ENCODE measurements around the gene ATP6V0D1.

DNA sequence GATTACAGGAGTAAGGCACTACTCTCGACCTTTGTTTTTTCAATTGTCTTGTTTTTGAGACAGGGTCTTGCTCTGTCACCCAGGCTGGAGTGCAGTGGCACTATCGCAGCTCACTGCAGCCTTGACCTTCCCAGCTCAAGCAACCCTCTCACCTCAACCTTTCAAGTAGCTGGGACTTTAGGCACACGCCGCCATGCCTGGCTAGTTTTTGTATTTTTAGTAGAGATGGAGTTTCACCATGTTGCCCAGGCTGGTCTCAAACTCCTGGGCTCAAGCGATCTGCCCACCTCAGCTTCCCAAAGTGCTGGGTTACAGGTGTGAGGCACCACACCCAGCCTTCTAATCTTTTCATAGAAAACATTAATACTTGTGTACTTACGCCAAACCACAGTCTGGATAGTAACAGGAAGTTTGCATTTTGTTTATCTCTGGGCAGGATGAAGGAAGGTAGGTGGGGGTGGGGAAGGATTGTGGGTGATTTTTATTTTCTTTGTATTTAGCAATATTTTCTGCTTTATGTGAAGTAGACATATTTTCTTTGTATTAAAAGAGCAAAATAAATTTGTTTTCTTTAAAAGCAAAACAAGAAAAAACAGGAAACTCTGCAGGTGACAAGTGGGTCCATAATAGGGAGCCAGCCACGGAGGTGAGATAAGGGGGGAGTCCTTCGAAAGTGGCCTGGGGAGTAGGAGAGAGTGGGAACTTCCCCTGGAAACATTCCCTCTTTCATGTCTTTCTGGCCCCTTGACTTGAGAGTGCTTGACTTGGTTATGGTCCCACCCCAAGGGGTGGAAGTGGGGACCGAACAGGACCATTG lies 1.4 kb downstream of the TRADD start:
- PRO-cap, result no peak

- PRO-cap, result no peak
These were observed 1.6 kb downstream of the HSF4 start for GRCh38 chr16:67166089-67166674.

- PRO-cap, result no peak
These were observed 5.1 kb downstream of the HSF4 start for GRCh38 chr16:67169447-67170158.

DNA sequence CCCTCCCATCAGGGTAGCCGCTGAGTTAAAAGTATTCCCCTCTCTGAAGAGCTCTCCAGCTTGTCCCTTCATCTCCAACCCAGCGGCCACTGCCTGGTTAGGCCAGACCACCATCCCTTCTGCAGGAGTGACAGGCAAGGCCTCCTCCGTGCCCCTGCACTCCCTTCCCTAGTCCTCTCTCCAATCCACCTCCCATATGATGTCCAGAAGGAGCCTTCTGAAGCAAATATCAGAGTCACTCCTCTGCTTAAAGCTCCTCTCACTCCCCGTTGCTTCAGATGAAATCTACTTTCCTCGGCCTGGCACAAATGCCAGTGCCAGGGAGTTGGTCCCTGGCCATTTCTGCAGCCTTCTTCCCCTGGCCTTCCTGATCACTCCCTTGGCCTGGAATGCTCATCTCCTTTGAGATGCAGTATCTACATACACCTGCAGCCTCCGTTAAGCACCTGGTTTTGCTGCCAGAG lies 6.3 kb downstream of the MATCAP1 start:
- PRO-cap, result no peak

GRCh38 chr16:67229113-67229887 lies 2.4 kb downstream of the TMEM208 start:
- PRO-cap, result no peak

DNA sequence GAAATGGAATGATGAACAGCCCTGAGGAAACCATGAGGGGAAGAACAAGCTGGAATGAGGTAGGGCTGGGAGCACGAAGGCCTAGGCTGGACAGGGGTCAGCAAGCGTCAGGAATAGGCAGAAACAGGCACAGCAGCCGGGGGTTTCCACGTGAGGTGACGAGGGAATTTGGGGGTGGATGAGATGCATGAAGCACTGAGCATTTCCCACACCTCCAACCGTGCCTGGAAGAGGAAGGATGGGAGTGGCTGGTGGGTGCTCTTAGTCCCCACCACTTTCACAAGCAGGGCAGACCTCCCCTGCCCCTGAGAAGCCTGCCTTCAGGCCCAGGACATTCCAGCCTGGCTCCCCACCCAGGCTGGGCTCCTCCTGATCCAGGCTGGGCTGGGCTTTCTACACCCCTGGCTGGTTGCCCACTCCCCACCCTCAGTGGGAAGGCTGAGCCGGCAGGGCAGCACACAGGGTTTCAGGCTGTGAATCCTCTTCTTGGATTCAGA lies 21.9 kb downstream of the PLEKHG4 start:
- PRO-cap, result no peak

DNA sequence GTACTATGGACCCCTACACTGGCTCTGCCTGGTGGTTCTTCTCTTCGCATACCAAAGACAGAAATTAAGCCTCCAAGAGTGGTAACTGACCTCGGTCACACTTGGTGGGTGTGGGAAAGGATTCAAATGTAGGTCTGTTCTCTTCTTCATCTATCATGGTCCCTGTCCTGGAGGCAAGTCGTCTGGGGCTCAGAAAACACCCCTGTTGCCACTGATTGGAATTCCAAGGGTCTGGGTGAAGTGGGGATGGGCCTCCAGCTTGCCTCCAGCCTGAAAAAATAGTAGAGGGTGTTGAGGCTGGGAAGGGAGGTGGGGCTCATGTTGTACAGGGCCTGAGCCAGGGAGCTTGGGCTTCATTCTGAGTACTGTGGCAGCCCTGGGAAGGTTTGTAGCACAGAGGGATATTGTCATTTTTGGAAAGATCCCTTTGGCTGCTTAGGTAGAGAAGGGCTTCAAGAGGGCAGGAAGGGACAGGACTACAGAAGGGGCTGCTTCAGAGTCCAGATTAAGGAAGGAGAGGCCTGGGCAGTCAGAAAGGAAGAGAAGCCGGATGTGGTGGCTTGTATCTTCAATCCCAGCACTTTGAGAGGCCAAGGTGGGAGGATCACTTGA lies 3.2 kb downstream of the HSD11B2 start:
- PRO-cap, result no peak

DNA sequence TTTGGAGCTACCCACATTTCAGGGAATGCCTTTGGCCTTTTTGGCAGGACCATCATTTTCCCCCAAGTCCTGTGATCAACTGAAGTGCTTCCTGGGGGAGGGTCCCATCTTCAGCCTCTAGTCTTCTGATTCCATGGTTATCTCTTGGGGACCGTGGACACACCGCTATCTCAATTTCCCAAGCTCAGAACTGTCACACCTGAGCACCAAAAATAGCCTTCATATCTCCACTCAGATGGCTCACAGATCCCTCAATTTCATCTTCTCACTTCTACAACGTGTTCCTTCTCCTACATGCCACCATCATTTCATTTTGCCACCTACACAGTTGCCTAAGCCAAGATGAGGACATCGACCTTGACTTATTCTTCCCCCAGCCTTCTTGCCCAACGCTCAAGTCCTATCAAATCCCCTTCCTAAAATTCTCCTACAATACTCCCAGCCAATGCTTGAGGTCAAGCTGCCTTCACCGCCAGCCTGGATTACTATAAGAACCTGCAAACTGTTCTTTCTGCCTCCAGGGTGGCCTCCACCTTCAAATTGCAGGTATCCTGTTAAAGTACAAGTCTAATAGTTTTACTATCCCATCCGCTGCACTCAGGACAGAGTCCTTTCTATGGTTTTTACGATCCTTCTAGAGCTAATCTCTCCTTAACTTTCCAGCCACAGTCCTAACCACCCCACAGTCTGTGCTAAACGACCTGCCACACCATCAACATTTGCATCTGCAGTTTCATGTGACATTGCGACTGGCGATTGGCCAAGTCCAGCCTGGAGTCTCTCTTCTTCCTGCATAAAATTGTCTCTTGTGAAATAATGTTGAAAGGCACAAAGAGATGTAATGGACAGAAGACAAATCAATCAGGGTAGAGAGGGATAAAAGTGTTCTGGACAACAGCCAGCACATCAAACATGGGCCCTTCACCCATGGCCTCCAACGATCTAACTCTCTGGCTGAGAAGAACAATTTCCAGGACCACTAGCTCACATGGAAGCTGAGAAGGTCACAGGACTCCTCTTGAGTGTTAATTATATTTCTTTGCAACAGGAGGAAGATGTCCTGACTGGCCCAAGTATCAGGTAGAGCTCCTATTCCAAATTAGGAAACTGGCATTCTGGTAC lies 6.0 kb downstream of the ATP6V0D1 start:
- PRO-cap, result no peak

GRCh38 chr16:67480747-67481628 lies at the start of gene ATP6V0D1:
Gene ATP6V0D1, minus strand, starts transcription at chr16:67481157.
- PRO-cap, result bidirectional peak, plus-strand start at chr16:67481314, minus-strand start at chr16:67481147

GRCh38 chr16:67481764-67482453 lies 952 bp upstream of the ATP6V0D1 start:
- PRO-cap, result no peak

DNA sequence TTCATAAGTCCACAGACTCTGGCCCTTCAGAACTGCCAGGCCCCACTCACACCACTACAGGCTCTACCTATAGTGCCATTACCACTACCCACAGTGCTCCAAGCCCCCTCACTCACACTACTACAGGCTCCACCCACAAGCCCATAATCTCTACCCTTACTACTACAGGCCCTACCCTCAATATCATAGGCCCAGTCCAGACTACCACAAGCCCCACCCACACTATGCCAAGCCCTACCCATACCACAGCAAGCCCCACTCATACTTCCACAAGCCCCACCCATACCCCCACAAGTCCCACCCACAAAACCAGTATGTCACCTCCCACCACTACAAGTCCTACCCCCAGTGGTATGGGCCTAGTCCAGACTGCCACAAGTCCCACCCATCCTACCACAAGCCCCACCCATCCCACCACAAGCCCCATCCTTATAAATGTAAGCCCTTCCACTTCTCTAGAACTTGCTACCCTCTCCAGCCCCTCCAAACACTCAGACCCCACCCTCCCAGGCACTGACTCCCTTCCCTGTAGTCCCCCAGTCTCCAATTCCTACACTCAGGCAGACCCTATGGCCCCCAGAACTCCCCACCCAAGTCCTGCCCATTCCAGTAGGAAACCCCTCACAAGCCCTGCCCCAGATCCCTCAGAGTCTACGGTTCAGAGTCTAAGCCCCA lies 13.9 kb downstream of the RIPOR1 start:
- PRO-cap, result no peak

DNA sequence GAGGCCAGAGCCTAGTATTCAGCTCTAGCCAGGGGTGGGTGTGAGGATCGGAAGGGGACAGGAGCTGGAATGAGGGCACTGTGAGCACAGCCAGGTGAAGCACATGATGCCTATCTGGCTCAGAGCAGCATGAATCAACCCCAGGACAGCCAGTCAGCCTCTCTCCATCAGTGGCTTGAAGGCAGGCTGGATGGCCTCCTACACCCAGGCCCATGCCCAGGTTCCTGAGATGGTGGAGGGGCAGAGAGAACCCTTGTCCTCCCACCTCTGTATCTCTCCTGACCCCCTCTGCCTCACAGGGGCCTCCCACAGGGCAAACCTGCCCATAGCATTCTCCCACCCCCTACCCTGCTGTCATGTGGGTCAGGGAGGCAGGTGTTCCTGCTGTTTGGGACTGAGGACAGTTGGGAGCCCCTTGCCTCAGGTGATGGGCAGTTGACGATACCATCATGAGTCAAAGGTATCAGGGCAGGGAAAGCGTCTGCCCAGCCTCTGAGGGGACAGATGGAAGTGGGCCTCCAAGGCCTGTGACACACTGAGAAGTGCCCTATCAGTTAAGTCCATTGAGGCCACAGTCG lies 13.7 kb upstream of the CTCF start:
- PRO-cap, result no peak

- PRO-cap, result no peak
These were observed 33.9 kb upstream of the CARMIL2 start for GRCh38 chr16:67610726-67611729.

DNA sequence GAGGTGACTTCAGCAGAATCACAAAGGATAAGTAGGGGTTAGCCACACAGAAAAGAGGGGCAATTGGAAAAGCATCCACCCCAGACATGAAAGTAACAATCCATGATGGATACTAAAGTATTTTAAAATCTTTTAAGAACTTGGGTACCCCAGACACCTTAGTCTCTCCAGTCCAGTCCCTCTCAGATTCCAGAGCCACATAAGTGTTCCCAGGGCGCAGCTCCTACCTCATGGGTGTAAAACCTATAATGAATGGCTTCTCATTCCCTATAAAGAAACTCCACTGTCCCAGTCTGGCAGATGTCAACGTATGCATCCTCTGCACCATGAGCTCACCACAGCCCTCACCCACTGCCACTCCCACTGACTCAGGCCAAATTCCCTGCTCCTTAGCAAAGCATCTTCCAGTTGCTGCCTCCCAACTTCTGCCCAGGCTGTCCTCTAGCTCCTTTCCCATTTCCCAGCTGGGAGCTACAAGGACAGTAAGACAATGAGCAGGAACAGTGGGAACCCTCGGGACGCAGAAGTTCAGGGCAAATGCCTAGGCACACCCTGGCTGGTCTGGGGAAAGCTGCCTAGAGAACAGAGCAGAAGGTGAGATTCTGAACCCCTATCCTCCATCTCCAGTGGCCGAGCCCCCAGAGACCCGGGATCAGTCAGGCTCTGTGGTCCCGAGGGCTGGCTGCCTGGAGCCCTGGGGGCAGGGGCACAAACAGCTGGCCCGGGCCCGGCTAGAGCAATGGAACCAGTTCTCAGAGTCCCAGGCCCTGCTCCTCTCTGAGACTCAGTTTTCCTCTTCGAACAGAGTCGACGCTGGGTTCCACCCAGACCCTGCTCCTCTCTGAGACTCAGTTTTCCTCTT lies 9.1 kb upstream of the THAP11 start:
- PRO-cap, result no peak

GRCh38 chr16:67926153-67926881 lies 5.3 kb downstream of the CTRL start:
- PRO-cap, result no peak

- PRO-cap, result no peak
These were observed 4.2 kb downstream of the CTRL start for GRCh38 chr16:67927126-67928275.

DNA sequence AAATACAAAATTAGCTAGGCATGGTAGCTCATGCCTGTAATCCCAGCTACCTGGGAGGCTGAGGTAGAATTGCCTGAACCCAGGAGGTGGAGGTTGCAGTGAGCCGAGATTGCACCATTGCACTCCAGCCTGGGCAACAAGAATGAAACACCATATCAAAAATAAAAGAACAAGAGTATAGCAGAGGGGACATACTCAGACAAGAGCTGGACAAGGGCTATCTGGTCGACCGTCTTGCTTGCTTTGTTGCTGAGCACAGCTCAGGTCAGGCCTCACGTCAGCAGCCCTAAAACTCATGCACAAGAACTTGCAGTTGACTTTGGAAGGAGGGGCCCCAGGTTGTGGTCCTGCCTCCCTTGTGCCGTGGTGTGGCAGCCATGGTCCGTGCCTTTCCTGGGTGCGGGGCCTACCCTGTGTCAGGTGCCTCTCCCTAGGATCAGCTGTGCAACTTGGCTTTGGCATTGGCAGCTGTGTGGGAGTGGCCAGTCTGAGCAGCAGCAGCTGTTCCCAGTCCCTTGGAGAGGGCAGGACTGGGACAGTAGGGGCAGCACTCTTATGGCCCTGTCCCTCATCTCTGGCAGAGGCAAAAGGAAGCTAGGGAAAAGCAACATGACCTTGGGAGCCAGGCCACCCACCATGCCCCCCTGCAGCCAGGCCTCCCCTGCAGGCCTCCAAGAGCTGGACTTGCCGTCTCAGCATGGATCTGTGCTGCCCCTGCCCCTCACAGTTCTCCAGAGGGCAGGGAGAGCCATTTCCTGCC lies 15.8 kb upstream of the NFATC3 start:
- PRO-cap, result no peak

DNA sequence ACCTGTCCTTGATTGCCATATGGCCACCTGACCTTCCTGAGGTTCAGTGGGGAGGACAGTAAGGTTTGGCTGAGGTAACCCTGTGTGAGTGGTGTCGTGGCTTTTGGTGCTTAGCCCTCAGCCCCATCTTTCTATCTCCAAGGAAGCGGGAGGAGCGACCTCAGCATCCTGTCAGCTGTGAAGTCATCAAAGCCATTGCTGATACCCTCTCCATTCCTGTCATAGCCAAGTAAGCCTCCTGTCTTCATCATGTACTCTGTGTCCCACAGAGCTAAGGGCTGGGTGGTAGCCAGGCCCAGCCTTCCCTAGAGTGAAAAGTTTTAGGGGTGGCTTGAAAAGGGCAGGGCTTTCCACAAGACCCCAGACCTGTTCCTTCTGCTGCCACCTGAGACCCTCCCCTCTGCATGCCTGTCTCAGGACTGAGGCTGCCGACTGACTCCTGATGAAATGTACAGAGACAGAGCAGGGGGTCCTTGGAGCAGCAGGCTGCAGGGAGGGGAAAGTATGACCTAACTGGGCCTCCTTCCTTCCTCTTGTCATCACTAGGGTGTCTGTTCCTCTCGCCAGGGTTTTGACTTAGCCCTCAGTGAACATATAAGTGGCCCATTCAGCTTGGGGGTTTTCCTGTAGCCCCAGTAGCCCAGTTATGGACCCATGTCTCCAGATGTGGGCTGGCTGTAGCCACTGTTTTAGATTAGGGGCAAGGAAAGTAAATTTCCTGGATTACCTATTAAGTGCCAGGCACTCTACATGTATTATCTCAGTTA lies 15.0 kb upstream of the NFATC3 start:
- PRO-cap, result no peak

- PRO-cap, result bidirectional peak, plus-strand start at chr16:68084773, minus-strand start at chr16:68084620
These were observed 768 bp upstream of the NFATC3 start for GRCh38 chr16:68084113-68085091.

GRCh38 chr16:68190779-68191252 lies 45.1 kb downstream of the ESRP2 start:
- PRO-cap, result no peak